Karpas-422 (cell line): Measurements from ENCODE around the genes SENP3, CYB5D1, RNF227, ALOX15B and RANGRF.

GRCh38 chr17:7448436-7448909 is 3.6 kb downstream of the CHRNB1 start:
- PRO-cap, result no peak
- RAMPAGE, long total RNA, result no peak

- PRO-cap, result no peak
- RAMPAGE, long total RNA, result no peak
These were observed 27.5 kb downstream of the SLC35G6 start for GRCh38 chr17:7508682-7509299.

- PRO-cap, result unidirectional peak, minus-strand start at chr17:7562378
- RAMPAGE, long total RNA, result no peak
These were observed at the start of gene SENP3 for GRCh38 chr17:7561712-7562592. TSS of gene SENP3 (plus strand) at chr17:7561919.

DNA sequence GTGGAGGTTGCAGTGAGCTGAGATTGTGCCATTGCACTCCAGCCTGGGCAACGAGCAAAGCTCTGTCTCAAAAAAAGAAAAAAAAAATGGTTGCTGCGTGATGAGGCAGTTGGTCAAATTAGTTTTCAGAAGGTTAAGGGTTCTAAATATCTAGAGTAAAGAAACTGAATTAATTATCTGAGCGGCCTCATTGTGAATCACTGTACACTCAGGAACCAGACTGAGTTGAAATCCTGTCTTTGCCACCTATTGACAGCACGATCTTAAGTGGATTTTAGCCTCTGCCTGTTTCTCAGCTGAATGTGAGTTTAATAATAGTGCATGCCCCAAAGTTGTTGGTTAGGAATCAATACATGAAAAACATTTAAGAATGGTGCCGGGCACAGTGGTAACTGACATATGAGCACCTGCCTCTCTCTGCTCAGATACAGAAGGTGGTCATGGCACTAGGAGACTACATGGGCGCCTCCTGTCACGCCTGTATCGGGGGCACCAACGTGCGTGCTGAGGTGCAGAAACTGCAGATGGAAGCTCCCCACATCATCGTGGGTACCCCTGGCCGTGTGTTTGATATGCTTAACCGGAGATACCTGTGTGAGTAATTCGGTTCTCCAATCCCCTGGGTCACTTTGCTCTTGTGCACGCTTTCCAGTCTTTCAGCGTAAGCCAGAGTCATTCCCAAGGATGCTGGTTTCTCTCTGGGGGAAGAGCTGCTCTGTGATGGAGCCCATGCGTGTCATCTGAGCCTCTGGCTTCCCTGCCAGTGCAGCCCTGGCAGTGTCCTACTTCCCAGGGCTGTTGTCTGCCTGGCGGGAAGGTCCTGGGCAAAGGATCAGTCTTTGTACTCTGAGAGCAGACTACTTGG is 3.1 kb upstream of the CD68 start:
- PRO-cap, result unidirectional peak, plus-strand start at position 713 of the sequence
- RAMPAGE, long total RNA, result no peak

- PRO-cap, result no peak
- RAMPAGE, long total RNA, result no peak
These were observed 893 bp upstream of the SOX15 start for GRCh38 chr17:7590631-7591343.

GRCh38 chr17:7678200-7678440 is 9.2 kb downstream of the TP53 start:
- PRO-cap, result no peak
- RAMPAGE, long total RNA, result no peak

- PRO-cap, result no peak
- RAMPAGE, long total RNA, result no peak
These were observed 1.4 kb downstream of the TP53 start for GRCh38 chr17:7685744-7686361.

DNA sequence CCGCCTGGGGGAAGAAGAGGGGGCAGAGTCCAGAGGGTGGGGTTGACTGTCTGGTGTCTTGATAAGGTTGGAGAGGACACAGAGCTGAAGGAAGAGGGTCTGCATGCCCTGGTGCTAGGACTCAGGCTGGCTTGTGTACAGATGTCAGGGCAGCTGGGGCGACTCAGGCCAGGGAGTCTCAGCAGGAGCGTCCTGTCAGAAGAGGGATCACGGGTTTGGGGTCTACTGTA is 5.3 kb downstream of the KDM6B start:
- PRO-cap, result no peak
- RAMPAGE, long total RNA, result no peak

DNA sequence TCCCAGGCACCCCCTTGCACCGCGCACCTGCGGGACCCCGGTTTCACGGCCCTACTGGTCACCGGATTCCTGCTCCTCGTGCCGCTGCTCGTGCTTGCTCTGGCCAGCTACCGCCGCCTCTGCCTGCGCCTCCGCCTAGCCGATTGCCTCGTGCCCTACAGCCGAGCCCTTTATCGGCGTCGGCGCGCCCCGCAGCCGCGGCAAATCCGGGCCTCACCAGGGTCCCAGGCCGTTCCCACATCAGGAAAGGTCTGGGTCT is 517 bp downstream of the TMEM88 start:
- PRO-cap, result no peak
- RAMPAGE, long total RNA, result no peak

- PRO-cap, result bidirectional peak, plus-strand start at chr17:7857970, minus-strand start at chr17:7857877
- RAMPAGE, long total RNA, result no peak
These were observed at the start of gene CYB5D1 for GRCh38 chr17:7857815-7858155. TSS of gene CYB5D1 (plus strand) at chr17:7858003.

DNA sequence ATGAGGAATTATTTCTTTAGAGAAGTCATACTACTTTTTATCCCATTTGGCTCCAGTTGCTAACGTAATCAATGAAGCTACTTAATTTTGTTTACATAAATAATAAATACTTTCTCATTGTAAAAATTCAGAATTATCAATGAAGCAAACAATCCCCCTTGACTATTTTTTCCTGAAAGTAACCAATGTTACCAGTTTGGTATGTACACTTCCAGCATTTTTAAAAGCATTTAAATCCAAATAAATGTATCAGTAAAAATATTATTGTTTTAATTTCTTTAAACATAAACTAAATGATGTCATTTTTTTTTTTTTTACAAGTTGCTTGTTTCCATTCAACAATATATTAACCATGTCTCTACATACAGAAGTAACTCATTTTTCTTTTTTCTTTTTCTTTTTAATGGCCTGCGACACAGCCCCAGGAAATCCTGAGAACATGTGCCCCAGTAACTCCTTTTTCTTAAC is 11.5 kb upstream of the CHD3 start:
- PRO-cap, result no peak
- RAMPAGE, long total RNA, result no peak

DNA sequence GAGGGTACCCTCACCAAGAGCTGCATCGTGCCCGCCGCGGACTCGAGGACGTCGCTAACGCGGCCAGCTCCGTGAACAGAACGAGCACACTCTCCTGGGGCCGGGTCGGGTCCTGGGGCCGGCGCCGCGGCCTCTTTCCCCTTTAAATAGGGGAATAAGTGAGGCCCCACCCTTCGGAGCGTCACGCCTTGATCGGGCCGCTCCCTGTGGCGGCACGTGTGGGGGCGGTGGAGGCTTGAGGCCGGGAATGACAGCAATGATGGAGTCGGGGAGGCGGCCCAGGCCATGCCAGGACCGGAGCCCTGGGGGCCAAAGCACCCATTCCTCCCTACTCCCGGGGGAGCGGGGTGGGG is at the start of gene RNF227:
TSS of gene RNF227 (minus strand) at position 120 of the 353 bp plus-strand sequence.
- PRO-cap, result no peak
- RAMPAGE, long total RNA, result no peak

DNA sequence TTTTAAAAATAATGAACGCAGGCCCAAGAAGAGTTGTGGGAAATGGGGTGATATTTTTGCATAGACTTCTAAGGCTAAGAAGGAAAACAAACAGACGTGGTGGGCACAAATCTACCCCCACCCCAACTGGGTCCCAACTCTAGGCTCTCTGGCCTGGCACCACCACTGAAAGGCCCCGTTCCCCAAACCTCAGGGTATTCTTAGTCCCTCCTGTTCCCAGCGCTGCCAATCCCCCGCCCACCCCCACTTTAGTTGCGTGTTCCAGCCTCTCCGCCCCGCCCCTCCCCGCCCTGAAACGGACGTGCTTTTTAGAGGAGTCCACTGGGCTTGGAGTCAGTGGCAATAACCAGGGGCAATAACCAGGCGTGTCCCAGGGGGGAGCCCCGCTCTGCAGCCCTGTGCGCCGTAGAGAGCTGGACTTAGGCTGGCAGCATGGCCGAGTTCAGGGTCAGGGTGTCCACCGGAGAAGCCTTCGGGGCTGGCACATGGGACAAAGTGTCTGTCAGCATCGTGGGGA is at the start of gene ALOX15B:
TSS of gene ALOX15B (plus strand) at position 336 of the 517 bp plus-strand sequence.
- PRO-cap, result no peak
- RAMPAGE, long total RNA, result no peak

DNA sequence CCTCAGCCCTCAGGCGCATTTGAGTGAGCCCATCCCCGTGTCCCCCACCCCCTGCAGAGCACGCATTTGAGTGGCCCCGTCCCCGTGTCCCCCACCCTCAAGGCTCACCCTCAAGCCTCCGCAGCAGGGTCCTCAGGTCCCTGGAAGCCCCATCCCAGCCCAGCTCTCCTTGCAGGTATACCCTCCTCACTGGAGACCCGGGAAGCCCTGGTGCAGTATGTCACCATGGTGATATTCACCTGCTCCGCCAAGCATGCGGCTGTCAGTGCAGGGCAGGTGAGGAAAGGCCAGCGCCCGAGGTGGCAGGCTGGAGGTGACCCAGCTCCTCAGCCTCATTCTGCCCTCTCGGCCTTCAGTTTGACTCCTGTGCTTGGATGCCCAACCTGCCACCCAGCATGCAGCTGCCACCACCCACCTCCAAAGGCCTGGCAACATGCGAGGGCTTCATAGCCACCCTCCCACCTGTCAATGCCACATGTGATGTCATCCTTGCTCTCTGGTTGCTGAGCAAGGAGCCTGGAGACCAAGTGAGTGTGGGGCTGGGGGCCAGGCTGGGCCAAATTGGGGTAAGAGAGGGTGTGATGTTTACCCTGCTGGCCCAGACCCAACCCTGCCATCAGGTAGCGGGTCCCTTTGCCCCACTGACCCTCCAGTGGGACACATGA is 8.7 kb downstream of the ALOX15B start:
- PRO-cap, result no peak
- RAMPAGE, long total RNA, result no peak

GRCh38 chr17:8103209-8103979 is 14.9 kb downstream of the ALOXE3 start:
- PRO-cap, result no peak
- RAMPAGE, long total RNA, result no peak

GRCh38 chr17:8120060-8121254 is 2.1 kb upstream of the ALOXE3 start:
- PRO-cap, result unidirectional peak, minus-strand start at chr17:8120400
- RAMPAGE, long total RNA, result no peak

GRCh38 chr17:8145036-8145470 is 7.2 kb downstream of the PER1 start:
- PRO-cap, result no peak
- RAMPAGE, long total RNA, result no peak

- PRO-cap, result no peak
- RAMPAGE, long total RNA, result no peak
These were observed 3.0 kb upstream of the PER1 start for GRCh38 chr17:8154966-8155919.

- PRO-cap, result no peak
- RAMPAGE, long total RNA, result no peak
These were observed 471 bp downstream of the AURKB start for GRCh38 chr17:8209771-8210437.

- PRO-cap, result no peak
- RAMPAGE, long total RNA, result start-site peak on the plus strand at chr17:8288681-8288692, 112 and 110 reads in 2 replicates; start-site peak on the plus strand at chr17:8289165-8289184, 24 and 50 reads in 2 replicates
These were observed at the start of gene RANGRF for GRCh38 chr17:8288472-8289557. TSS of gene RANGRF (plus strand) at chr17:8288670.